HEK293 (cell line): ENCODE data around the genes IL33 and GLDC.

DNA sequence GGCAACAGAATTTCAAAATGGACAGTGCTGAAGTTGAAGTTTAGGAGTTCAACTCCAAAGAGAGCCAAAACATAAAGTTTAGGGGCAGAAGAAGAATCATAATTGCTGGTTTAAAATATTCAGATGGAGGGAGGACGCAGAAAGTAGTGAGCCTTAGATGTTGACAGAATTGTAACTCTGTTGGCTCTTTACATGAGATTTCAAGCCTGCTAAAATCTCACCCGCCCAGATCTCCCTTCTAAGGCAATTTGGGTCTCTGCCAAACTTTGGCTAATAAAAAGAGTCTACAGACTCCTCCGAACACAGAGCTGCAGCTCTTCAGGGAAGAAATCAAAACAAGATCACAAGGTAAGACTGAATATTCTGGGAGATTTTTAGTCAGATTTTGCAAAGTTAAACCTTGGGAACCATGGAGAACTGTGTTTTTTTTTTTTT, at the start of gene IL33:
Gene IL33 (plus strand): TSS at position 303 of the 435 bp plus-strand sequence.
- PRO-cap = no peak
- RRBS, 2 experiments = no CpG with 5 or more reads among the region's 3 CpGs

DNA sequence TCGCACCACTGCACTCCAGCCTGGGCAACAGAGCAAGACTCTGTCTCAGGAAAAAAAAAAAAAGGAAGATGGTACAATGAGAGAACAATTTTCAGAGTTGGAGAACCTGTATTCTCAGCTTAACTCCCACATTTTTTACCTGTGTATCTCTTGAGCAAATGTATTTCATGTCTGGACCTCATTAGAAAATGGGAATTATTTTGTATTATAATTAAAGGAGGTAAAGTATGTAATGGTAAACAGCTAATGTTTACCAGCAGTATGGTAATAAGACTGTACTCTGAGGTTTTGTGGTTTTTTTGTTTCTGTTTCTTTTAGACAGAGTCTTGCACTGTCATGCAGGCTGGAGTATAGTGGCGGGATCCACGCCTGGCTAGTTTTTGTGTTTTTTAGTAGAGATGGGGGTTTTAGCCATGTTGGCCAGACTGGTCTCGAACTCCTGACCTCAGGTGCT, 16.1 kb downstream of the UHRF2 start:
- PRO-cap = no peak
- RRBS, 2 experiments = no CpG with 5 or more reads among the region's 4 CpGs

DNA sequence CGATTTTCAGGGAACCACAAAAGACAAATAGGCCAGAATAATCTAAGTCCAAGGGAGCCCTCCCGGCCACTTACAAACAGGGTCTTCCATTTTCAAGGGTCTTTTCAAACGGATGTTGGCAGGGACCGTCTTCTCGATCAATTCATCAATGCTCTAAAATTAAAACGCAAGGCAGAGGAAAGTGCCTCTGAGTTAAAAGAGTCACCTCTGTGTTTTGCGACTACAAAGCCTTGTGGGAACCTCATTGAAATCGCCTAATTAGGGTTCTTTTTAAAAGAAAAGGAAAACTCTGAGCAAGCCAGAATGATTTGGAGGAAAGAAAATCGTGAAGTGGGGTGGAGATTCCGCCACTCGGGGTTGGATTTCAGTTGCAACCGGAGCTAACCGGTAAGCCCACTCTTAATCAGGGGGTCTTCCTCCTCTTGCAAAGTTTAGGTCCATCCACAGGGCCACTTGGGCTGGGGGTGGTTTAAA, 952 bp downstream of the GLDC start:
- PRO-cap = no peak
- RRBS, 2 experiments = no CpG with 5 or more reads among the region's 13 CpGs

GRCh38 chr9:6645014-6646018, at the start of gene GLDC:
Gene GLDC (minus strand): TSS chr9:6645729.
- PRO-cap = unidirectional peak, plus-strand start at chr9:6645156; bidirectional peak, plus-strand start at chr9:6645383, minus-strand start at chr9:6645250; unidirectional peak, minus-strand start at chr9:6645385; unidirectional peak, minus-strand start at chr9:6645495; bidirectional peak, plus-strand start at chr9:6645912, minus-strand start at chr9:6645729
- RRBS, 2 experiments = 2 to 4% methylated on average over 17 to 21 of the region's 89 CpGs

GRCh38 chr9:6646294-6646654, 745 bp upstream of the GLDC start:
- PRO-cap = unidirectional peak, plus-strand start at chr9:6646414; bidirectional peak, plus-strand start at chr9:6646580, minus-strand start at chr9:6646604
- RRBS, 2 experiments = no CpG with 5 or more reads among the region's 13 CpGs

DNA sequence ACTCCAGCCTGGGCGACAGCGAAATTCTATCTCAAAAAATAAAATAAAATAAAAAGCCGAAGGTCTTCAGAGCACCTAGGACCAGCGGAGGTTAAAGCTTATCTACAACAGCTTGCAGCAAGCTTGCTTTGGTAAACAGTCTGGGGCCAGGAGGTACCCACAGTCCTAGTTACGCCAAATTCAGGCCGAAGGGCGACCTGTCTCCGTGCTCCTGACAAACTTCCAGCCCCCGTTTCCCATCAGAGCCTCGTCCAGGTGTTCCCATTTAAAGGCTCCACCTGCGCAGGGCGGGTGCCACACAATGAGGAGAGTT, 42.2 kb upstream of the KDM4C start:
- PRO-cap = no peak
- RRBS, 2 experiments = no CpG with 5 or more reads among the region's 12 CpGs

DNA sequence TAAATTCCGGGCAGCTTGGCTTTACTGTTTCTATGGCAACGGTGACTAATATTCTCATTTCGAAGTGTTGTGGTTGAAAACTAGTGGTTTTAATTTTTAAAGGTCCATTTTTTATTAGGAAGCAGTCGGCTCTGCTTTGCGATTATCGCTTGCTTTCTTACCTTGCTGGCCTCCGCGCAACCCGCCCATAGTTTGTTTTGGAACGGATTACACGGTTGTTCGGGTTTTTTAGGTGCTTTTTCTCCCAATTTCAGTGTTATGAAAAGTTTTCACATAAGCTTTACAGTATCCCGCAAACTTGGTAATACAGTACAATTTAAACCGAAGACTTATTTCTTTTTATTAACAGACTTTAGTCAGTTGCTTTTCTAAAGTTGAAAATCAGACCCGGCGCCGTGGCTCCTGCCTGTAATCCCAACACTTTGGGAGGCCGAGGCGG, 1.5 kb downstream of the KDM4C start:
- PRO-cap = no peak
- RRBS, 2 experiments = 5 to 10% methylated on average over 1 of the region's 19 CpGs

DNA sequence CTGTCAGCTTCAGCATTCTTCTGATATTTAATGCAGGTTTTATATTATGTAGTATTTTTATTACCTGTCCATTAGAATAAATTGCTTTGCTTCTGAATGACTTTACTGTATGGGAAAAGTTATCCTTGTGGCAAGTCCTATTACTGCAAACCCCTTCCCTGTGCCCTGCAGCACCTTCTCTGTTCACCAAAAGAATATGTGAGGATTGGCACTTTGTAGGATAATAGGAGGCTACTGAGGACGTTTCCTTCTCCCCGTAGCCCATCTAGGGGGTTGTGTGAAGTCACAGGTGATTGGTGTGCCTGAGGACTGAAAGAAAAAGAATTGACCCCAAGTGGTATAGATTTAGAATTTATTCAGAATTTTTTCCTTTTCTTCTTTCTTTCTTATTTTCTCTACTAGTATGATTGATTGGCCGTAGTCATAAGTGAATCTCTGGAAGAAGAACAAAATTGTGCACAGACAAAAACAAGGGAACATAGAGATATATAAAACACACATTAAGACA, 296.2 kb downstream of the KDM4C start:
- PRO-cap = no peak
- RRBS, 2 experiments = no CpG with 5 or more reads among the region's 3 CpGs

DNA sequence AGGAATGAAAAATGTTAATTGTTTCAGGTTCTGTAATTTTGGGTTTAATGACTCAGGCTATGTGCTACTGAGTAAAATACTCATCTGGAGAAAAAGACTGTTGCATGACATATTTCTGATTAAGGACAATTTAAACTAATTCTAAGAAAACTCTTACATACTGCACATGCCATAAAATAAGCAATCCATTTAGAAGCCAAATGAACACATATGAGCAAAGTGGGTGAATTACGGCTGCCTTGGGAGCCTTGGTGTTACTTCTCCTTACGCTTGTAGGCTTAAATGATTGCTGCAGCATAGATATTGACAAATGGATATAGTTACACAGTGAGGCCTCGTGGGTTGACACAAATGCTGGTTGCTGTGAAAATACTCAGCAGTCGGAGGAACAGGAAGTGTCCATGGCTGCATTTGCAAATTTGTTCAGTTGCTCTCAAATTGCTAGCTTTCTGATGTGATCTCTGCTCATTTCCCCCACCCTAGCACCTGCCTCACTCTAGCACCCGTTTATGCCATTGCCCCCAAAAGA, 174.9 kb upstream of the DMAC1 start:
- PRO-cap = no peak
- RRBS, 2 experiments = no CpG with 5 or more reads among the region's 5 CpGs

DNA sequence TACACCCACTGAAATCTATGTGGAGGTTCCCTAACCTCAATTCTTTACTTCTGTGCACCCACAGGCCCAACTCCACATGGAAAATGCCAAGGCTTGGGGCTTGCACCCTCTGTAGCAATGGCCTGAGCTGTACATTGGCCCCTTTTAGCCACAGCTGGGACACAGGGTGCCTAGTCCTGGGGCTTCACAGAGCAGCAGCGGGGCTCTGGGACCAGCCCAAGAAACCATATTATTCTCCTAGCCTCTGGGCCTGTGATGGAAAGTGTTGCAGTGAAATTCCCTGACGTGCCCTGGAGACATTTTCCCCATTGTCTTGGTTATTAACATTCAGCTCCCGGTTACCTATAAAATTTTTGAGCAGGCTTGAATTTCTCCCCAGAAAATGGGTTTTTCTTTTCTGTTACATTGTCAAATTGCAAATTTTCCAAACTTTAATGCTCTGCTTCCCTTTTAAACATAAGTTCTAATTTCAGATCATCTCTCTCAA, 206.5 kb upstream of the PTPRD start:
- PRO-cap = no peak
- RRBS, 2 experiments = no CpG with 5 or more reads among the region's 3 CpGs

DNA sequence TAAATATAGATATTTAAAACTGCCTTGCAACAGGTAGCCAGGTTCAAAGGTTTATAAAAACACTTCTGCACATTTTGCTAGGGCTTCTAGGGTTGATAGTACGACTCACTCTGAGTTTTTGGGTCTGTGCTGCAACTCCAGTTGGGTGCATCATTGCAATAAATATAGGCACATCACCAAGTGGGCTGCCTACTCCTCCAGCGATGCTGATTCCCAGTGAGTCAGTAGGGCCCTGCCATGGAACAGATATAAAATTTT, 167.6 kb downstream of the MPDZ start:
- PRO-cap = no peak
- RRBS, 2 experiments = no CpG with 5 or more reads among the region's 2 CpGs

- PRO-cap = no peak
- RRBS, 2 experiments = no CpG with 5 or more reads among the region's 3 CpGs
Observed at GRCh38 chr9:13265126-13265325, 14.5 kb downstream of the MPDZ start.

DNA sequence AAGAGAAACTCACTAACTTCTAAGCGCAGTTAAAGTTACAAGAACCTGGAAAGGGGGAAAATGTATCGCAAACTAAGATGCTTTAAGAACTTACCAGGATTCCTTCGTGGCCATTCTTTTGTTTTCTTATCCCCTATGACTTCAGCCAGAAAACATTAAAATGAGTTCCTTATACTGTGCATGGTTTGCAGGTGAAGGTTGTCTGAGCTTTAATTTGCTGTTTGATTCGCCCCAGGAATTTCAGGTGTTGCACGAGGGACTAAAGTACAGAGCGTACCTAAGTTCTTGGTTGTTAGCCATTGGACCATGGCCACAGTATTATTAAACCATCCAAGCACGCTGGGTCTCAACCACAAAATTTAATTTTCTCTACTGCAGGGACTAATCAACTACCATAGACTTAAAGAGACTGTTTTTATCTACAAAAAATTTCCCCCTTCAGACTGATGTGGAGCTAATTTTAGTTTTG, 208.4 kb upstream of the MPDZ start:
- PRO-cap = no peak
- RRBS, 2 experiments = no CpG with 5 or more reads among the region's 7 CpGs

GRCh38 chr9:13728858-13729438, 449.5 kb upstream of the MPDZ start:
- PRO-cap = no peak
- RRBS, 2 experiments = no CpG with 5 or more reads among the region's 4 CpGs

- PRO-cap = no peak
- RRBS, 2 experiments = no CpG with 5 or more reads among the region's 3 CpGs
Observed at GRCh38 chr9:13830376-13830815, 483.5 kb downstream of the NFIB start.

DNA sequence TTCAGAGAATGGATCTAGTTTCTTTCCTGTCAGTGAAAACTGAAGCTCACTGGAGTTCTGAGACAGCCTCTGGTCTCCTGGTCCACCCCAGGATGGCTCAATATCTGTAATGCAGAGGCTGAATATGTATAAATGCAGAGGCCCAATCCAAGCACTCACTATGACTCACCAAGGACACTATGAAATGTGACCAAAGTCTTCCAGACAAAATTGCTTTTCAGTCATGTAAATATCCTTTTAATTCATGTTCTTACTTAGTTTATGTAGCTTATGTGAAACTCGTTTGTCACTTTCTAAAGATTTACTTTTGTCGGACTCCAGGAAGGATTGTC, 53.8 kb downstream of the NFIB start:
- PRO-cap = no peak
- RRBS, 2 experiments = no CpG with 5 or more reads among the region's 2 CpGs

- PRO-cap = no peak
- RRBS, 2 experiments = no CpG with 5 or more reads among the region's 6 CpGs
Observed at GRCh38 chr9:14279474-14280285, 34.3 kb downstream of the NFIB start.

DNA sequence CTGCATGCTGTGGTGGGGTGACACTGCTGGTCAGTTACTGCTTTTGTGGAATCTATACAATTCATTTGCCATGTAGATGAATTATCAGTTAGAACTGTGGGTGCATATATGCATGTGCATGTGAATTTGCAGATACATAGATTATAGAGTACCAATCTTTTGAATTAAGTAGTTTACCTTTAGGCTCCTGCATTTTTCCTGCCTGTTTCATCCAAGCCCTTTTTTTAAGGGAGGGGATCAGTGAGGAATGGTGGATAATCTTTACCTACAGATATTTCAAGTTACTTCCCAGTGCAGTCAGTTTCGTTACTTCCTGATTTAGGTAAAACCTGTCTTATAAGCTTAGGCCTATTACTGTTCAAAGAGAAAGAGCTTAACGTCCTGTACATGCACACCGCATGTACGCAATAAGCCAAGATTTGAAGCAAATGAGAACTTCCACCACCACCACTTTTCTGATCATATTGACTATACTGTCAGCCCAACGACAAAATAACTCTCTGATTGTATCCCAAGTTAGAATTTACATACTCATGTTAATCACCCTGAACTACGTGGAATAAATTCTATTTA, 5.3 kb downstream of the NFIB start:
- PRO-cap = no peak
- RRBS, 2 experiments = no CpG with 5 or more reads among the region's 6 CpGs

DNA sequence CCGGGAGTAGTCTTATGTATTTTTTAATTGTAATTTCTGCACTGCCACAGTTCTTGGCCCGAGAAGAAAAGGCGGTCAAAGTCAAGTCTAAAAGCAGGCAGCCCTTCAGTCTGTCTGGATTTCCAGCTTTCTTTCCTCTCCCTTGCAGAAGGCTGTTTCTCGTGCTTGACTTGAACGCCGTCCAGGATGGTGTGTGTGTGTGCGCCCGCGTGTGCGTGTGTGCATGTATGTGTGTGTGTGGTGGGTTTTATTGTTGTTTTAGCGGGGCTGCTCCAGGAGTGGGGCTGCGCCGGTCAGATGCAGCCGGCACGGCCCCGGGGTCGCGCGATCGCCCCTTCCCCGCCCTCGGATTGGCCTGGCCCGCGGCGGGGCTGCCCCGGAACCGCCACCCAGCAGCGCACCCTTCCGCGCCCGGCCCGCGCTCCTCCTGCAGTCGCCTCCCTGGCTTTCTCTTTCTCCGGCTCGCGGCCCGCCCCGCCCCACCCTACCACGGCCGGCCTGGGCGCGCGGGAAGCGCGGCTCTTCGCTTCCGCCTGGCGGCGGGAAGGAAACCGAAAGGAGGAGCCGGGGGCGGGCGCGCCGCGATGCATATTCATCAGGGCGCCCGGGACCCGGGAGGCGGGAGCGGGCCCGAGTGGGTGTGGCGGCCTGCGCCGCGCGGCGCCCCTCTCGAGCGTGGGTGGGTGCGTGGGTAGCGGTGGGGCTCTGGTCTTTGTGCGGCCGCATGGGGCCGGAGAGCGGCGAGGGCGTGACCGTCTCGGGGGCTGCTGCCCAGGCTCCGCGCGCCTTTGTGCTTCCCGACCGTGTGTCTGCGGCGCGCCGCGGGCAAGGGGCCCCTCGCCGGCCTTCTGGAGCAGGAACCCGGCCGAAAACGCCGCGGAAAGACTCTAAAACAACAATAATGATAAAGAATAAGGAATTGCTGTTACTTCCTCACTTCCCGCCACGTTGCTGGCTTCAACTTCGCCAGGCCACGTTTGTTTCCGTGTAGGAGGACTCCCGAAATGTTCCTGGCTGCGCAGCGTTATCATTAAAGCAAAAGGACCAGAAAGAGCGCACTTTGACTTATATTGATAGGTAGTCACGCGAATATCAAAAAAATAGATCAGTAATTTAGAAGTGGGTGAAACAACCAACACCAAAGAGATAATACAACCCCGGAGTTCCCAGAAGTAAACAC, 8.6 kb upstream of the NFIB start:
- PRO-cap = bidirectional peak, plus-strand start at position 526 of the sequence, minus-strand start at position 429 of the sequence; bidirectional peak, plus-strand start at position 694 of the sequence, minus-strand start at position 805 of the sequence; unidirectional peak, minus-strand start at position 979 of the sequence
- RRBS, 2 experiments = 1% methylated on average over 50 to 56 of the region's 110 CpGs

DNA sequence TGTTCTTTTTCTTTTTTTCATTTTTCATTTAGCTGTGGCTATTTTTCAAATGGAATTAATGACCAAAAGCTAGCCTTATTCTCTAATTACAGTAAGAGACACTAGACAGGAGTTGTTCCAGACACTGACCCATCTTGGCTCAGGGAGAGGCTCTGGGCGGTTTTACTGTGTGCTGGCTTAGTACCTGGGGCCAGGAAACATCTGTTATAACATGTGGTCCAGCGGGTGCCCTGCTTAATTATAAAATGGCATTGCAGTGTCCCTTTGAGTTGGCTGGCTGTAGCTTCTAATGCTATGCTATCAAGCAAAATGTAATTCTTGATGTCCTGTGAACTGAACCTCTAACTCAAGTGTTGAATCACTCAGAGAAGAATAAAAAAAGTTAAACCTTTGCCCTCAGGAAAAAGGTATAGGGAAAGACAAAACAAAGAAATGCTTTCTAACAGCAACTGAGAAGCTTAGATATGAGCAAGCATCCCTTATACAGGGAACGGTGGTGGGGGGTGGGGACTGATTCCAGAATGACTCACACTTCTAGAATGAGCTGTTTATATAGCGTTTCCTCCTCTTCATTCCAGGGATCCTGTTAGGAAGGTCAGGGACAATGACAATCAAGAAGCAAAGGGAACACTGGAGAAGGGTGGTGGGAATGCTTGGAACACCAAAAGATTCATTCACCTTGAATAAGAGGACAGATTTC, 58.7 kb upstream of the NFIB start:
- PRO-cap = no peak
- RRBS, 2 experiments = no CpG with 5 or more reads among the region's 4 CpGs